ENCODE measurements around the gene NUDT21.

- PRO-cap, 3 experiments = peak in 3 of 3 experiments; most common plus-strand start chr16:54935534 (in 1); most common minus-strand start chr16:54935551 (in 3)
These were observed 4.8 kb downstream of the IRX5 start for GRCh38 chr16:54935404-54935882.

GRCh38 chr16:55297013-55297580 is 26.9 kb upstream of the IRX6 start:
- PRO-cap, 3 experiments = no peak in any of the 3 experiments

- PRO-cap, 3 experiments = no peak in any of the 3 experiments
These were observed 48.6 kb downstream of the IRX6 start for GRCh38 chr16:55372642-55372998.

- PRO-cap, 3 experiments = no peak in any of the 3 experiments
These were observed 60.7 kb downstream of the IRX6 start for GRCh38 chr16:55384622-55385276.

GRCh38 chr16:55470546-55470827 is 8.5 kb upstream of the MMP2 start:
- PRO-cap, 3 experiments = no peak in any of the 3 experiments

- PRO-cap, 3 experiments = no peak in any of the 3 experiments
These were observed 737 bp downstream of the LPCAT2 start for GRCh38 chr16:55509528-55510090.

DNA sequence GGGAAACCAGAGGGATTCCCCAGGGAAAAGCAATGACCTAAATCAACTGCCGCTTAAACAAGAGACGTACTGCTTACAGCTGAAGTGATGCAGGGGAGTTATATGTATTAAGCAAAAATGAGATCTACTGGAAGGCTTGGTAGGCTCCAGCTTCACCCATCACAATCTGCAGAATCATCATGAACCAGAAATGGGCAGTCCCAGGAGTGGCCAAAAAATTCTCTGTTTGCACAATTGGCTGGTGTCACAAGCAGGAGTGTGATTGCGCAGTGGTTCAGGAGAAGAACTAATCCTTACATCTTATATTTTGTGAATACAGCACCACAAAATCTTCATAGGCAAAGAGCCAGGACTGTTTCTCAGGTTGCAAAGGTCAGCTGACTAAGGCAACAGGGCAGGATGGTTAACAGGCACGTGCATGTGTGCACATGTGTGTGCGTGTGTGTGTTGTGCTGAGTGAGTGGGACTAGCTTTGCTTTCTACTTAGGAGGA is 75.9 kb downstream of the CES1 start:
- PRO-cap, 3 experiments = no peak in any of the 3 experiments

DNA sequence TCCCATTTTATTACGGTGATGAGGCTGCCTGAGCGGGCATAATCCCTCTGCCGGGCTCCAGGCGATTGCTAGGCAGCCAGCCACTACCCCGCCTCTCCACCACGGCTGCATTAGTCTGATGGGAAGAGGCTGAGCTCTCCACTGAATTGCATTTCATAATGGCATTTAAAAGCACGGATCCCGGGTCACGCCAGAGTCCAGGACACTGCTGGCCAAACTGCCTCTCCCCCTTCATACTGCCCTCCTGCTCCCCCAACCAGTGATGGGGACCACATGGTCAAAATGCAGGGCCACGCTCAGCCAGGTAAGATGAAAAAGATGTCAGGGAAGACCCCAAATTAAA is 88.8 kb upstream of the GNAO1 start:
- PRO-cap, 3 experiments = no peak in any of the 3 experiments

DNA sequence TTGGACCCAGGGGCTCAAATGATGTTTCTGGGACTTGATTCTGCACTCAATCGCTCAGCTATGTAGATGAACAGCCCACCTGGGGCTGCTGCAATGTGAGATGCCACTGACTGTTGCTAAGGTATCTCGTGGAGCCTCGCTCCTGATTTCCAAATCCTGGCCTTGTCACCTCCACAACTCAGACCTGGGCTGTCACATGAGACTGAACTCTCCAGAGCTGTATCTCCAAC is 79.5 kb downstream of the GNAO1 start:
- PRO-cap, 3 experiments = no peak in any of the 3 experiments

GRCh38 chr16:56345025-56346191 is 79.9 kb downstream of the AMFR start:
- PRO-cap, 3 experiments = peak in 1 of 3 experiments; most common plus-strand start chr16:56345209 (in 1); most common minus-strand start chr16:56345119 (in 1)

DNA sequence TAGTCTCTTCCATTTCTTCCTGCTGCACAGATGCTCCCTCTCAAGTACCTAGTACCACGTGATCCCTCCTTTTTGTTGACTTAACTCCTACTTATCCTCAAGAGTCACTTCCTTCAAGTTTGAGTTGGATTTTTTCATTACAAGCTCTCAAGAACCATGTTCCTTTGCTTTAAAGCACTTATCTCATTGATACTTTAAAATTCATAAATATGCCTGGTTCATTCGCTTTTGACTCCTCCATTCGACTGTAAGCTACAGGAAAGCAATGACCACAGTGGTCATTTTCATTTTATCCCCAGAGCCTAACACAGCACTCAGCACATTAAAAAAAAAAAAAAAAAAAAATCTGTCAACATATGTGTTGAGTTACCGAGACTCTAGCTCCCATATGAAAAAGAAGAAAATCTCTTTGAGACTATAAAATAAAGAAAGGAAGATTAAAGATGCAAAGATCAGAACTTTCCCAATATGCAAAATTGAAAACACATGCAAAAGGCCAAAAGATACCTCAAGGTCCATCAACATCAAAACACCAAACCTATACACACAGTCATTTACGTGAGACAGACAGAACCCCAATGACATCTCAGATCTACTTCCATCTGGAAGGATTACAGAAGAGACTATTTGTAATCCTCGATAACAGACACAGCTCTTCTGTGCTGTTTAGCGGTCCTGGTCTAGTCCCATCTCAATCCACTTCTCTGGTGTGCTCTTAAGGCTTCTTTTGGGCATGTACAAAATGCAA is 24.6 kb downstream of the AMFR start:
- PRO-cap, 3 experiments = no peak in any of the 3 experiments

DNA sequence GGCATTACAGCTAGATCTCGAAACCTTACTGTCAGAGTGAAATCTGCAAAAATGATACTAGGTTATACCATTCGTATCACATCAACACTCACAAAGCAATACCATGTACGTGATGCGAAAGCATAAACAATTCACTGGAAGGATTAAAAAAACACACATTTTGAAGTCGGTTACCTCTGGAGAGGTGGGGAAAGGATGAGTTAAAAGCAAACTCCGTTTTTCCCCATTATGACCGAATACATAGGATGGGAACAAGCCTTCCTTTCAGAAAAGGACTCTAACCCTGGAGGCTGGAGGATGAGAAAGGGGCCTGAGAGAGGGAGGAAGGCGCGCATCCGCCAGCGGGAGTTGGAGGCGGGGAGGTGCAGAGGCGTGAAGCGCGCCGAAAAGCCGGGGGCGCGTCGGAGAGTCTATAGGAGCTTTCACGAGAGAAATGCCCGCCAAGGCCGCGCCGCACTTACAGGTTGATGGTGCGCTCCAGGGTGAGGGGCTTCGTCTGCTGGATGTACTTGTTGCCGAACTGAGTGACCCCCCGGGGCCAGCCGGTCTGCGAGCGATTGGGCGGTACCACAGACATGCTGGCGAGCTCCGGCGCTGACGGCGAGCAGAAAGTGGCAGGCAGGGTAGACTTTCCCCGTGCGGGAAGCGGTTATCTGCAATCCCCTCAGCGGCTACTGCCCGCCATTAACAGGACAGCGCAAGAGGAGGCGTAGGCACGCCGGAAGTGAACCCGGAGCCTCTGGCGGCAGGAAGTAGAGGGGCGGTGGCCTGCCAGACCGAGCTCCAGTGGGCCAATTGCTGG is at the start of gene NUDT21:
NUDT21 (minus strand) TSS at position 707 of the 802 bp plus-strand sequence.
- PRO-cap, 3 experiments = peak in 3 of 3 experiments; most common plus-strand start position 367 of the sequence (in 1); most common minus-strand start position 676 of the sequence (in 2)

GRCh38 chr16:56605939-56606495 is 2.4 kb upstream of the MT2A start:
- PRO-cap, 3 experiments = no peak in any of the 3 experiments

DNA sequence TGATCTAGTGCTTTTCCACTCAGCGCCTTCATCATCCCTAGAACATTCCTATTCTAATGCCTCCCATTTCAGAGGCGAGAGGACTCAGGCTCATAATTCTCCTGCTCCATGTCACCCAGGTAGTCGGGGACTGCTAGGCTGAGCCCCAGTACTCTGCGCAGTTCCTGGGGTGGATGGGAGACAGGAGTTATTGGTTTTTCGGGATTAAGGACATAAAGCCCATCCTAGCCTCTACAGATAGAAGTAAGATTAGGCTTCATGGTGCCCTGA is 351 bp downstream of the MT1A start:
- PRO-cap, 3 experiments = no peak in any of the 3 experiments

- PRO-cap, 3 experiments = no peak in any of the 3 experiments
These were observed 4.8 kb downstream of the MT1F start for GRCh38 chr16:56662637-56662980.

GRCh38 chr16:56686244-56686798 is 4.1 kb downstream of the MT1X start:
- PRO-cap, 3 experiments = no peak in any of the 3 experiments

DNA sequence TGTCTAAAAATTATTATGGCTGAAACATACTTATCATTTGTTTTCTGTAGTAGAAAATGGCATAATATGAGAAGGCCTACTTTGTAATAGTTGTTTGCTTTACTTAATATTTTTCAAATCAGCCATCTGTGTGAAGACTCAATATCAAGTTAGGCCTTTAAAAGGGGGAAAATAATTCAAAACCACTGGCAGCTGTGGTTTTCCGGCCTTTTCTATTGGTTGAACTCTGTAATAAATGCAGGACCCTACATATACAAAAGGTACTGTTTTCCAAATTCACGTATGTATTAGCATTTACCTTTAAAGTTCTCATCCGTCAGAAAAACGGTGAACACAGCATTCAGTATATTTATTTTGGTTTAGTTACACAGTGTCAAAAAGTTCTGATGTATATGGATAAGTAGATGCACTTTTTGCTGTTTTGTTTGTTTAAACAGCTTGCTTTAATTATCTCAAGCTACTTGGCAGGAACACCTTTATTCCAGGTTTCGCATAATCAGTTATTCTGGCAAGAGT is 1.8 kb downstream of the HERPUD1 start:
- PRO-cap, 3 experiments = no peak in any of the 3 experiments

DNA sequence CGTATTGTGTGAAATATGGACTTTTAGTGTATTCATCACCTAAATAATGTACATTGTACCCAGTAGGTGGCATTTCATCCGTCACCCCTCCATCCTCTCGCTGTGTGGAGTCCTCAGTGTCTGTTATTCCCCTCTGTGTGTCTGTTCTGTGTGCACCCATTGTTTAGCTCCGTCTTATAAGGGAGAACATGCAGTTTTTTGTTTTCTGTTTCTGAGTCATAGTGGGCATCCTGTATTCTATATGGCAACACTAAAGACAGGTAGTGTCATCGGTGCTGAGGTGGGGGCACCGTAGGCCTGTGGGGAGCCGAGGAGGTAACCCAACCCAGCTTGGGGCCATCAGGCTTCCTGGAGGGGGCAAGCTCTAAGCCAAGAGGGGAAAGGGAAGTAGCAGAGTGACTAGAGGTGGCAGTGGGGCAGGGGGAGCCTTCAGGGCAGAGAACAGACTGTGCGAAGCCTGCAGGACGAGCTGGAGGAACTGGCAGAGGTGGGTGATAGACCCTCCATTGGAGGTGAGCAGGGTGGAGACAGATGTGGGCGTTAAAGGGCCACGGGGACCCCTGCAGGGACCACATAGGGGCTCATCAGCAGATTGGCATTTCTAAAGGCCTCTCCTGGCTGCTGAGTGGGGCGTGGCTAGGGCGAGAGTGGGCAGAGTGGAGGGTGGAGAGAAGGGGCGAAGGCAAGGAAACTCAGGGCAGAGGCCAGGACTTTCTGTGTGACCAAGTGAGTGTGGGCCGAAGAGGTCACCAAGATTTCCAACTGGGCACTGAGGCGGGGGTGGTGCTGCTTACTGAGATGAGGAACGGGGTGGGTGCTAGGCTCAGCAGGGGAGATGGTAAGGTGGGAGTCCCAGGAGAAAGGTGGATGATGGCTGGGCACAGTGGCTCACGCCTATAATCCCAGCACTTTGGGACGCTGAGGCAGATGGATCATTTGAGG is 36.6 kb downstream of the CPNE2 start:
- PRO-cap, 3 experiments = no peak in any of the 3 experiments

- PRO-cap, 3 experiments = no peak in any of the 3 experiments
These were observed 38.2 kb downstream of the PSME3IP1 start for GRCh38 chr16:57147333-57148254.

- PRO-cap, 3 experiments = no peak in any of the 3 experiments
These were observed 18.5 kb downstream of the RSPRY1 start for GRCh38 chr16:57204570-57205111.